Testis (tissue), 5 donors: ENCODE measurements around a stretch of chr3.

- PRO-cap, 3 experiments, result peak in 1 of 3 experiments; most common plus-strand start chr3:188414782 (in 1)
- RAMPAGE, long total RNA, 2 experiments, result no peak in any of the 2 experiments
- RRBS, result no CpG with 5 or more reads among the region's 3 CpGs
These were observed 260.7 kb downstream of the LPP start for GRCh38 chr3:188414629-188415041.

- PRO-cap, 3 experiments, result no peak in any of the 3 experiments
- RAMPAGE, long total RNA, 2 experiments, result no peak in any of the 2 experiments
- RRBS, result no CpG with 5 or more reads among the region's 4 CpGs
These were observed 313.3 kb downstream of the LPP start for GRCh38 chr3:188467036-188467875.

- PRO-cap, 3 experiments, result no peak in any of the 3 experiments
- RAMPAGE, long total RNA, 2 experiments, result no peak in any of the 2 experiments
- RRBS, result no CpG with 5 or more reads among the region's 10 CpGs
These were observed 315.3 kb downstream of the LPP start for GRCh38 chr3:188469185-188469787.

- PRO-cap, 3 experiments, result no peak in any of the 3 experiments
- RAMPAGE, long total RNA, 2 experiments, result no peak in any of the 2 experiments
These were observed 427.4 kb downstream of the LPP start for GRCh38 chr3:188581502-188581684.

DNA sequence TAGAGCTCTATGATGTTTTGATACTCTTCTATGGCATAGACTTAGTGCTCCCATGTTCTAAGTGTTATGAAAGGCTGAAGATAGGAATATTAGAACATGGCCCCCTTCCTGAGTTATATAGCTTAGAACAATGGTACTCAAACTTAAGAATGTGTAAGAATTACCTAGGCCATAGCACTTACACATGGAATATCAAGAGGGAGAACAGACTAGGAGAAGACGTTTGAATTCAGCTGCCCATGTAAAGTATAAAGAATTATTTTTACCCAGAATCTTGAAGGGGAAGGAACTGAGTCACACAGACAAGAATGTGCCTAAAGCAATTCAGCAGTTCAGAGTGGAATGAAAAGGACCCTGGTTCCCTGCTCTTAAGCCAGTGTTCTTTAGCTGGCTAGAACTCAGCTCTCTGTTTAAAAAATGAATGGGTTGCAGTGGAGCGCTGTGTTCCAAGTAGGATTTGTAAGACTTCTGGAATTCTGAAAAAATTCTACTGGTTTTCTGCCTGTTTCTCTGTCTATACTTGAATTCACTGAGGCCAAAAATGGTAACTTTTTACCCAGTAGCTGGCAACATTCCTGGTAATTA lies 440.1 kb downstream of the LPP start:
- PRO-cap, 3 experiments, result no peak in any of the 3 experiments
- RAMPAGE, long total RNA, 2 experiments, result no peak in any of the 2 experiments
- RRBS, result no CpG with 5 or more reads among the region's 2 CpGs

- PRO-cap, 3 experiments, result no peak in any of the 3 experiments
- RAMPAGE, long total RNA, 2 experiments, result no peak in any of the 2 experiments
- RRBS, result no CpG with 5 or more reads among the region's 4 CpGs
These were observed 489.5 kb upstream of the TPRG1 start for GRCh38 chr3:188682226-188682733.

GRCh38 chr3:188708047-188708449 lies 463.7 kb upstream of the TPRG1 start:
- PRO-cap, 3 experiments, result no peak in any of the 3 experiments
- RAMPAGE, long total RNA, 2 experiments, result no peak in any of the 2 experiments
- RRBS, result no CpG with 5 or more reads among the region's 5 CpGs

- PRO-cap, 3 experiments, result peak in 3 of 3 experiments; most common minus-strand start chr3:188979474 (in 3)
- RAMPAGE, long total RNA, 2 experiments, result no peak in any of the 2 experiments
- RRBS, result no CpG with 5 or more reads among the region's 5 CpGs
These were observed 192.4 kb upstream of the TPRG1 start for GRCh38 chr3:188979405-188979764.

GRCh38 chr3:189100654-189100879 lies 71.2 kb upstream of the TPRG1 start:
- PRO-cap, 3 experiments, result peak in 1 of 3 experiments; most common plus-strand start chr3:189100769 (in 1)
- RAMPAGE, long total RNA, 2 experiments, result no peak in any of the 2 experiments
- RRBS, result no CpG with 5 or more reads among the region's 3 CpGs

- PRO-cap, 3 experiments, result no peak in any of the 3 experiments
- RAMPAGE, long total RNA, 2 experiments, result no peak in any of the 2 experiments
- RRBS, result no CpG with 5 or more reads among the region's 3 CpGs
These were observed 97.6 kb downstream of the TPRG1 start for GRCh38 chr3:189269379-189269860.

DNA sequence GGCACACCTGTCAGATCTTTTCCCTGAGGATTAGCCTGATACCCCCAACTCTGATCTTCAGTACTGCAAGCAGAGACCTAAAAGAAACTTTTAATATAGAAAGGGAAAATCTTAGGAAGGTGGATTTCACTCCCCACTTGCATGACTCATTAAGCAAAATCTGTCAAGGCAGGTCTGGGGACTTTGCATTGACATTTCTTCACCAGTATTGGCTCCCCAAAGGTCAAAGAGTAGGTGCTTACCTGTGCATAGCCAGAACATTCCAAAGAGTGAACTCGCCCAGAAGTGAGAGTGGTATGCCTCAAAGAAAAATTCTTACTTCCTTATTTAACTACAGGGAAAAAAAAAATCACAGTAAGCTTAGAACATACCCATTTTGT lies 140.9 kb upstream of the TP63 start:
- PRO-cap, 3 experiments, result no peak in any of the 3 experiments
- RAMPAGE, long total RNA, 2 experiments, result no peak in any of the 2 experiments
- RRBS, result no CpG with 5 or more reads among the region's 1 CpG

- PRO-cap, 3 experiments, result no peak in any of the 3 experiments
- RAMPAGE, long total RNA, 2 experiments, result no peak in any of the 2 experiments
- RRBS, result no CpG with 5 or more reads among the region's 4 CpGs
These were observed 156.4 kb downstream of the TP63 start for GRCh38 chr3:189787620-189788052.

DNA sequence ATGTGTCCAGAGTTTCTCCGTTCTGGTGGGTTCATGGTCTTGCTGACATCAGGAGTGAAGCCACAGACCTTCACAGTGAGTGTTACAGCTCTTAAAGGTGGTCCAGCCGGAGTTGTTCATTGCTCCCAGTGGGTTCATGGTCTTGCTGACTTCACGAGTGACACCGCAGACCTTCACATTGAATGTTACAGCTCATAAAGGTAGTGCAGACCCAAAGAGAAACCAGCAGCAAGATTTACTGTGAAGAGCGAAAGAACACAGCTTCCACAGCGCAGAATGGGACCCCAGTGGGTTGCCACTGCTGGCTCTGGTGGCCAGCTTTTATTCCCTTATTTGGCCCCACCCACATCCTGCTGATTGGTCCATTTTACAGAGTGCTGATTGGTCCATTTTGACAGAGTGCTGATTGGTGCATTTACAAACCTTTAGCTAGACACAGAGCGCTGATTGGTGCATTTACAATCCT lies 185.3 kb downstream of the P3H2 start:
- PRO-cap, 3 experiments, result no peak in any of the 3 experiments
- RAMPAGE, long total RNA, 2 experiments, result no peak in any of the 2 experiments
- RRBS, result no CpG with 5 or more reads among the region's 7 CpGs

- PRO-cap, 3 experiments, result no peak in any of the 3 experiments
- RAMPAGE, long total RNA, 2 experiments, result no peak in any of the 2 experiments
- RRBS, result no CpG with 5 or more reads among the region's 7 CpGs
These were observed 3.5 kb downstream of the CLDN1 start for GRCh38 chr3:190318671-190319213.

GRCh38 chr3:190586829-190587234 lies 72.9 kb downstream of the IL1RAP start:
- PRO-cap, 3 experiments, result no peak in any of the 3 experiments
- RAMPAGE, long total RNA, 2 experiments, result no peak in any of the 2 experiments
- RRBS, result no CpG with 5 or more reads among the region's 4 CpGs

DNA sequence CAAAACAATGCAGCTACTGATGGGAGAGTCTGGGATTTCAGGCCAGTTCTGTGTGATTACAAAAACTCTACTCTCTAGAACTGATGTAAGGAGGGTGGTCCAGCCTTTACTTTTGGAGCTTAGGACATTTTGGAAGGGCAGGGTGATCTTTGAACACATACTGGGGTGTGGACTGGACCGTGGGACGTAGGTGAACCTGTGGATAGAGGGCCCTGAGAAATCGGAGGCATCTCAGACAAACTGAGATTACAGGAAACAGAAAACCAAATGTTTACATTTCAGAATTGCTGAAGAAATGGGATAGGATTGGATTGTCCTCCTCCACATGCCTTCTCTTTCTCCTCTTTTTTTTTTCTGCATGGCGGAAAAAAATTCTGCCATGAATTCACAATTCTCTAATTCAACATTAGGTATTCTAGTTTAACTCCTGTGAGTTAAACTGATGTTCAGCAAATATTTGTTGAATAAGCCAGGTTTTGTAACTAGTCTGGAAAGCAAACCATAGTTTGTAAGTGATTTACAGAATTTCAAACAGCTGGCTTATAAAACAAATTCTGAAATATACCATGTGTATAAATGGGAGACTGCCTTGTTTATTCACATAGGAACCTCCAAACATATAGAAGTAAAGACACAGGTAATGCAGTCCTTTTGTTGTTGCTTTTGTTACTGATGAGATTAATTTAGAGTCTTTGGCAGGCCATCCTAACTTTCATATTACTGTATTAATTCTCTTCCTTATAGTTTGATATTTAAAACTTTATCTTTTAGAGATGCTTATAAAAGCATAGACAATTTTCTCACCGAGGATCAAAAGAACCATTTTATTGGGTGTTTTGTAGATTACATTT lies 101.1 kb downstream of the IL1RAP start:
- PRO-cap, 3 experiments, result no peak in any of the 3 experiments
- RAMPAGE, long total RNA, 2 experiments, result no peak in any of the 2 experiments
- RRBS, result no CpG with 5 or more reads among the region's 5 CpGs

DNA sequence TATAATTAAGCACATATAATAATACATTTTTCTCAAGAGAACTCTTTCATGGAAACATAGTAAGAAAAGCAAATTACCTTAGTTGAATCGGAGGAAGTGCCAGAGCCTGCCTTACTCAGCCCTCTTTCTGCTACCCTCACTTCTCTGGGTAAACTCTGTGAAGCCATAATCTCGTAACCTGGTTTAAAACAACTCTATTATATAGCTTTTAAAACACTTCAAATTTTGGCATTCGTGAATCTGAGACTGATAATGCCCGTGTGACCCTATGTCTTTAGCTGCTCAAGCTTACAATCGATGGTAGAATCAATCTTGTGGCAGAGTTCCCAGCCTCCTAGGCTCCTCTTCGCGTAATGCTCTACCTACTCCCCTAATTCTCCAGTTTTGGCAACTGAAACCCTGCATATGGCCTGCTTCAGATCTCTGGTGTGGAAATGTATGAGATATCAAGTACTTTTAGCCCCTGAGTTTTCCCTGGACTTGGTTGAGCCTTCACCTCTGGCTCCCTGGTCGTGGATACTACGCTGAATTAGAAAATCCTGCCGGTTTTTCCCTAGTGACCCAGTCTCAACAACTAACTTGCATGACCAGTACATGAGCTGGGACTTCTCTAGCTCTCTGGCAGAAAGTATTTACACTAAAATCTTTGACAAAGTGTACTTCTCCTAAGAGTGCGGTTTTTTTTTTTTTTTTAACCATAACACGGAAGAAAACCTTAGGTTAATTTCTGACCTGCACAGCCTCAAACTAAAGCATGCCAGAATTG lies 165.9 kb downstream of the GMNC start:
- PRO-cap, 3 experiments, result no peak in any of the 3 experiments
- RAMPAGE, long total RNA, 2 experiments, result no peak in any of the 2 experiments
- RRBS, result no CpG with 5 or more reads among the region's 12 CpGs

- PRO-cap, 3 experiments, result no peak in any of the 3 experiments
- RAMPAGE, long total RNA, 2 experiments, result no peak in any of the 2 experiments
- RRBS, result no CpG with 5 or more reads among the region's 5 CpGs
These were observed 576 bp upstream of the CCDC50 start for GRCh38 chr3:191328664-191328972.

GRCh38 chr3:191659084-191659519 lies 198.1 kb downstream of the PYDC2 start:
- PRO-cap, 3 experiments, result no peak in any of the 3 experiments
- RAMPAGE, long total RNA, 2 experiments, result no peak in any of the 2 experiments
- RRBS, result 95% methylated on average over 2 of the region's 11 CpGs

- PRO-cap, 3 experiments, result no peak in any of the 3 experiments
- RAMPAGE, long total RNA, 2 experiments, result no peak in any of the 2 experiments
- RRBS, result no CpG with 5 or more reads among the region's 3 CpGs
These were observed 424.1 kb downstream of the FGF12 start for GRCh38 chr3:192303210-192303651.